SUDHL5 (cell line): ENCODE measurements around a stretch of chr17.

- PRO-cap, result no peak
These were observed 17.1 kb downstream of the GRIN2C start for GRCh38 chr17:74842257-74843399.

DNA sequence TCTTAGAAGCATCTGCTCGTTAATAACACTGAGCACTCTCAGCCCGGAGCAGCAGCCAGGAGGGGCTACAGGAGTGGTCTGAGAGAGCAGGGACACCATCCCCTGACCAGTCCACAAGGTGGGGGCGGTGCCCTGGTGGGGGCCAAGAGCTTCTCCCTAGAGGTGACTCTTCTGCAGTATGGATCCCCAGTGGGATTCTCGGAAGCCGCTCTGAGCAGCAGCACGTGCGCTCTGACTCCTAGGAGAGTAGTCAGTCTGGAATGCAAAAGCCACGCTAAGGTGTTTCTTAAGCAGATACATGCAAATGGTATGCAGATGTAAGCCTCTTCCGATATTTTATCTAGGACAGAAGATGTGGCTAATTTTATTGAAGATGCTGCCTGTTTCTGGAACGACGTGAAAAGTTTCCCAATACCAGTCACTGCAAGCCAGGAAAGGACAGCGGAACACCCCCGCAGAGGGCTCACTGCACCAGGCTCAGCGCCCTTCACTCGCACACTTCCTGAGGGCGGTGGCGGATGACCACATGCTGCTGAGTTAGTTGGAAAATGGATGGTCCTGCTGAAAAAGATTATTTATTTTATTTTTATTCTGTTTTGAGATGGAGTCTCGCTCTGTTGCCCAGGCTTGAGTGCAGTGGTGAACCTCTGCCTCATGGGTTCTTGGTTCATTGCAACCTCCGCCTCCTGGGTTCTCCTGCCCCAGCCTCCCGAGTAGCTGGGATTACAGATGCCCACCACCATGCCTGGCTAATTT is 10.2 kb downstream of the FADS6 start:
- PRO-cap, result no peak

GRCh38 chr17:74922640-74923044 is 413 bp downstream of the USH1G start:
- PRO-cap, result no peak

GRCh38 chr17:75048416-75048882 is 1.4 kb downstream of the KCTD2 start:
- PRO-cap, result no peak

DNA sequence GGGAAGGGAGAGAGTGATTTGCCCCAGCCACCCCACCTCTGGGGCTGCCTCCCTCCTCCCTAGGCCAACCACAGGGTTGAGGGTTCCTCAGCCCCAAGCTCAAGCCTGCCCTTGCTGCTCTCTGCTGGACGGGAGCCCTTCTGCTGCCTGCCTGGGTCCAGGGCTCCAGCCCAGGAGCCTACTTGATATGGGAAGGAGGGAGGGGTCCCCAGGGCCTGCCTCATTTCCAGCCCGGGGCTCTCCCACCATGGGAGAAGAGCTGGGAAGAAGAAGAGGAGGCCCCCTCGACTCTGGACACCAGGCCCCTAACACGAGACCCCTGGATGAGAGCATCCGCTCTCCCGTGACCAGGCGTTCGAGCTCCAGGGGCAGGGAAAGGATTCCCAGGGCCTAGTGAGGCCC is 712 bp downstream of the SLC16A5 start:
- PRO-cap, result no peak

- PRO-cap, result no peak
These were observed 7.3 kb downstream of the NT5C start for GRCh38 chr17:75124184-75124724.

DNA sequence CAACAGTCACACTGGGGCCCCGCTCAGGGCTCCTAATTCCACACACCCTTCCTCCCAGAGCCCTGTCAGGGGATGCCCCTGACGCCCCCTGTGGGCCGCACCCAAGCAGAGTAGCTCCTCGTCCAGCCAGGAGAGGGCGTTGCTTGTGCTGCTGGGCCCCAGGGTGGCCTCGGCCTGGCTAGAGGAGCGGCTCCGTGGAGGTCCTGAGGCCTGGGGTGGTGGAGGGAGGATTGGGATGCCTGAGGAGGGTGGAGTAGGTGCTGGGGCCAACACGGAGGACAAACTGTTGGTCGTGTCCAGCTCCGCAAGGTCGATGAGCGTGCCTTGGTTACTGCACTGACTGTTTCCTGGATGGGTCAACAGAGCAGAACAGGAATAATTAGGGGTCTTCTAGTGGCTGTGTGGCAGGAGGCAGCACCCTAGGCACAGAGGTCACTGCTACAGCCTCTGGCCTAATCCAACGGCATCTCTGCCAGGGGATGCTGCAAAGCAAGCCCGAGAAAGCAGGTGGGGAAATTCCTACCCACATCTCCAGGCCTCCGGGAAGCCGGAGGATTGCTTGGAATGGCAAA is 20.6 kb downstream of the GGA3 start:
- PRO-cap, result no peak

DNA sequence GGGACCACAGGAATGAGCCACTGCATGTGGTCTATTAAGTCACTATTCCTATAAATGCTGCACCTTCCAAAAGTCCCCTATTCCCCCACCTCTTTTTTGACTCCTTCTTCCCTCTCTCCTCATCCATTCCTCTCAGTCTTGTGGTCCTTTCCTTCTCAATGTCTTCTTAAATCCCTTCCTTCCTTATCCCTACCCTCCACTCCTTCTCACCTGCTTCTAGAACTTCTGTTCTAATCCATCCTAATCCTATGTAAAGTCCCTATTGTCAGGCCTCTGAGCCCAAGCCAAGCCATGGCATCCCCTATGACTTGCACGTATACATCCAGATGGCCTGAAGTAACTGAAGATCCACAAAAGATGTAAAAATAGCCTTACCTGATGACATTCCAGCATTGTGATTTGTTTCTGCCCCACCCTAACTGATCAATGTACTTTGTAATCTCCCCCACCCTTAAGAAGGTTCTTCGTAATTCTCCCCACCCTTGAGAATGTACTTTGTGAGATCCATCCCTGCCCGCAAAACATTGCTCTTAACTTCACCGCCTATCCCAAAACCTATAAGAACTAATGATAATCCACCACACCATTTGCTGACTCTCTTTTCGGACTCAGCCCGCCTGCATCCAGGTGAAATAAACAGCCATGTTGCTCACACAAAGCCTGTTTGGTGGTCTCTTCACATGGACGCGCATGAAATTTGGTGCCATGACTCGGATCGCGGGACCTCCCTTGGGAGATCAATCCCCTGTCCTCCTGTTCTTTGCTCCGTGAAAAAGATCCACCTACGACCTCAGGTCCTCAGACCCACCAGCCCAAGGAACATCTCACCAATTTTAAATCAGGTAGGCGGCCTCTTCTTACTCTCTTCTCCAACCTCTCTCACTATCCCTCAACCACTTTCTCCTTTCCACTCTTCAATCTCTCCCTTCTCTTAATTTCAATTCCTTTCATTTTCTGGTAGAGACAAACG is 8.8 kb downstream of the GGA3 start:
- PRO-cap, result no peak

GRCh38 chr17:75255830-75256863 is 5.3 kb downstream of the GGA3 start:
- PRO-cap, result no peak

GRCh38 chr17:75295004-75295464 is 5.8 kb upstream of the SLC25A19 start:
- PRO-cap, result unidirectional peak, plus-strand start at chr17:75295228; bidirectional peak, plus-strand start at chr17:75295564, minus-strand start at chr17:75295400

GRCh38 chr17:75378226-75378687 is 27.2 kb downstream of the GRB2 start:
- PRO-cap, result no peak

DNA sequence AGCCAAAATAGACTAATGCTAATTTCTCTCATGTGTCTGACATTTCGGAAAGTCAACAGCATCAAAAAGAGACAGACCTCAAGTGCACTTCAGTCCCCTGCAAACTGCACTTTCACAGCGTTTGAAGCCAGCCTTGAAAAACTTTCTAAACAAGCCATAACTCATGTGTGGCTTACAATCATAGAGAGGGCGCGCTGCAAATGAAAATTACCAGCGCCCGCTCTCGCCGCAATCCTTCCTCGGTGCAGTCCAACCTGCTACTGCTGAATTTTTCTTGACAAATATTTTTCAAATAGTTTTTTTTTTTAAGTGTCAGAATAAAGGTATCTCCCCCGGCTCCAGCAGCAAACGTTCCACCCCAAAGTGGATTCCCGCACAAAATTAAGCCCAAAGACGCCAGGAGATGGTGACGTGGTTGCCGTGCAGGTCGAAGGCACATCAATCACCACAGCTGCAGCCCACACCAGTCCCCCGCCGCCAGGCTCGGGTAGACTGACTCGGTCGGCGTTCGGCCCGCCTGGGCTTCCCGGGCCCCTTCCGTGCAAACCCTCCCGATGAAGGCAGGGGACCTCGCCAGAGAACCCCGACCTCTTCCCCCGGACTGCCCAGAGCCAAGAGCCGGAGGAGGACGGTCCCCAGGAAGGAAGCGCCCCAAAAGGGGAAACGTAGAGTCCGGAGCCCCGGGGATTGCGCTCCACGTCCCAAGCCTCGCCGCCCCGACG is 652 bp downstream of the GRB2 start:
- PRO-cap, result bidirectional peak, plus-strand start at position 92 of the sequence, minus-strand start outside the sequence; bidirectional peak, plus-strand start at position 181 of the sequence, minus-strand start at position 262 of the sequence

GRCh38 chr17:75477054-75477606 is 20.7 kb downstream of the TMEM94 start:
- PRO-cap, result no peak

DNA sequence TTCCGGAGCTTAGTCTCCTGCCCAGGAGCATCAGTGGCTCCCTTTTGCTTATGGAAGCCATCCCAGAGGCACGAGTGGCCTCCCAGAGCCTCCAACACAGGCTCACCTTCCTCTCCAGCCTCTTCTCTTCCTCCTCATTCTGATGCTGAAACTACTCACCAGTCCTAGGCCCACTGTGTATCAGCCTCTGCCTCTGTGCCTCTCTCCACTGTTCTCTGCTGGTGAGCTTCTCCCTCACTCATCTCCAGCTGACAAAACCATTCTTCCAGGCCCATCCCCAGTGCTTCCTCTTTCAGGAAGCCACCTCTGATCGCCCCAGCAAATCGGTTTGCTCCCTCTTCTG is 28.2 kb downstream of the CASKIN2 start:
- PRO-cap, result no peak

- PRO-cap, result unidirectional peak, minus-strand start at chr17:75516876
These were observed 477 bp downstream of the TSEN54 start for GRCh38 chr17:75516699-75517310.

- PRO-cap, result no peak
These were observed 1.2 kb downstream of the TSEN54 start for GRCh38 chr17:75517311-75518202.

GRCh38 chr17:75636222-75636824 is 3.1 kb downstream of the SMIM5 start:
- PRO-cap, result no peak

GRCh38 chr17:75684178-75685491 is 17.5 kb downstream of the SAP30BP start:
- PRO-cap, result no peak

DNA sequence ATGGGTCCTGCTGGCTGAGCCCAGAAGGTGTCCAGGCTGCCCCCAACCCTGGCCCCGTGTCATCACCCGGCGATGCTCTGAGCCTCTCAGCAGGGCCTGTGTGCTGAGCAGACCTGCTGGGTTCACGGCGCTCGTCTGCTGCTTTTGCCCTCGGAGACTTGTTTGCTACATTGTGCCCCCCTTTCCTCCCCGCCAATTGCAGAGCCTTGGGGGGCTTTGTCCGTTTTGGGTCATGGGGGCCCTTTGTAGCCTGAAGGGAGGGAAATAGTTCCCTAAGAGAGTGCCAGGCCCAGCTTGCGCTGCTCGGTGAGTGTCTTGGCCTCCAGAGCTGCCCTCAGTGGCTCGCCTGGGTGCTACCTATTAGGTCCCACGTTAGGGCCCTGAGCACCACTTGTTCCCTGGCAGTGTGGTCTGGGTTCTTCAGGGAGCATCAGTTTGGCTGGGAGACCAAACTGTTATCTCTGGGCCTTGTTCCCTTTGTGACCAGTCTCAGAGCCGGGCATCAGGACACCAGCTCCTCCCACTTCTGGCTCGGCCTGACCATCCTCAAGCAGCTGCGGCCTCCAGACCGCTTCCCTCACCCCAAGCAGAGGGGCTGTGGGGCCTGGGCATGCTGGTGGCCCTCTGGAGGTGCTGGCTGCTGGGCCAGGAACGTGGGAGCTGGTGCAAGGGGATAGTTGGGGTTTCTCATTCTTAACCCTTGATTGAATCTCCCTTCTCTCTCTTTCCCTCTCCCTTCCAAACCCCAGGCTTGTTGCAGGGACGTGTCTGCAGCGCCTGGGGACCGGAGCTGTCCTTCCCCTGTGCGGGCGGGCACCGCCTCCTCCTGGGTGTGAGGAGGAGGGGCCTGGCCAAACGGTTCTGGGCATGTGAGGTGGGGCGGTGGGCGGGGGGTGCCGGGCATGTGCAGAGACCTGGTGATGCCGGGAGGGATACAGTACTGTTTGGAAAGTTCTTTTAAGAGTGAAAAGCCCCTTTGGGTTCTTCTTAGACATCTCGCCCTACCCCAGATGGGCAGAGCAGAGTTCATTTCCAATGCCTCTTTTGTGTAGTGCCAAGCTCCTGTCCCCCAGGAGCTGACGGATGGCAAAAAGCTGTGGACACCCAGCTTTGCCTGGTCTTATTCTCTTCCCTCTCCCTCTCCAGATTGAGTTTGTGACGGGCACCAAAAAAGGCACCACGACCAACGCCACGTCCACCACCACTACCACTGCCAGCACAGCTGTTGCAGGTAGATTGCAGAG is 16.0 kb upstream of the ITGB4 start:
- PRO-cap, result no peak

GRCh38 chr17:75706106-75706942 is 14.9 kb upstream of the ITGB4 start:
- PRO-cap, result no peak